Sternocleidomastoid (tissue), 1 donor: Measurements from ENCODE around the gene MALL.

DNA sequence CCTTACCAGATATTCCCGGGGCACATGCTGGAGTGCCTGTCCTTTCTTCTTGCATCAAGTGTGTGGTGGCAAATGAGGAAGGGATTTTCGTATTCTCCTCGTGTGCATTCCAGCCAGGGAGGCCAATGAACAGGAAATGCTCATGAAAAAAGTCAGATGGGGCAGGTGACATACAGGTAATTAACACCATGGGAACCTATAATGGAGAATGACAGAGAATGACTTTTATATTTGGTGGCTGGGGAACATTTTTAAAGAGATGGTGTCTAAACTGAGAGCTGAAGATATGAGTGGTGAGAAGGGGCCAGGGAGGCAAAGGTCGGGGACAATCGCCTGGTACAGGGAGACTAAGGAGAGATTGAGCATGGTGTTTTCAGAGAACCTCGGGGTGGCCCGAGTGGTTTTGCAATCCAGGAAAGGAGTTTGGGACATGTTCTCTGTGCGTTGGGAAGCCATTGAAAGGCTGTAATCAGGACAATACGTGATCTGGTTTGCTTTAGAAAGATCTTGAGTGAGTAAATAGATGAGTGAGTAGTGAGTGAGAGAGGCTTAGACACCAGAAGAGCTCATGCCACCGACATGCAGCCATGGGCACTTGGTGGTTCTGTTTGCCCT is 114.5 kb downstream of the SH3RF3 start:
- PRO-cap, result no peak

DNA sequence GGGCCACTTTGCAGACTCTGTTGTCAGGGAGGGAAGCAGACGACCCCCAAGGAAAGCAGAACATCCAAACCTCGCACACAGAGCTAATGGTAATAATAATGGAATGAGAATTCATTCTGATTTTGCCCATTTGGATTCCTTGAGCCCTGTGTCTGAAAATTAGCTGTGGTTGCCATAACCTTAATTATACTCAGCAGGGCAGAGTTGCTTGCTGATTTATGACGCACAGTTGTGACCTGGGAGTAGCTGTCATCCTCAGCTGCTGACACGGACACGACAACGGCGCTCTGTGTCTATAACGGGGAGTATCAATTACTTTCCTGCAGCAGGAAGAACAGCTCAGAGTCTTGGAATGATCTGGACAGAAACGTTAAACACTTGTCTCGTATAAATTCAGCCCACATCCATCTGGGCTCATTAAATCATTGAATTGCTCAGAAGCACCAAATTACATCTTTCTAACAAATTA is 116.4 kb downstream of the SEPTIN10 start:
- PRO-cap, result no peak

- PRO-cap, result no peak
Observed at GRCh38 chr2:109601551-109602210, 12.1 kb downstream of the SEPTIN10 start.

DNA sequence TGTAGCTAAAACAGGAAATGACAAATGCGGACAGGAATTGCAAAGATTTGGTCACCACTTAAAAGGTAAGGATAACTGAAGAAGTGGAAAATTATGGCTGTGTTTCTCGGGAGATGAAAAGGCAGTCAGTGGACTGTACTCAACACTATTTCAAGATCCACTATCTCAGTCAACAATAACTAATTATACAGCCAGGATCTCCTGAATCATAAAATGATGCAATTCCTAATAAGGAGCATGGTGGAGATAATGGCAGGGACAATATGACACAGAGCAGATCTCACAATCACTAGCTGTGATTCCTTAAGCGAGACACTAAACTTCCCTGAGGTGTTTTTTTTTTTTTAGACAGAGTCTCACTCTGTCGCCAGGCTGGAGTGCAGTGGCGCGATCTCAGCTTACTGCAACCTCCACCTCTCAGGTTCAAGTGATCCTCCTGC is 4.0 kb downstream of the SEPTIN10 start:
- PRO-cap, result no peak

- PRO-cap, result no peak
Observed at GRCh38 chr2:109659869-109660692, 45.9 kb downstream of the SOWAHC start.

DNA sequence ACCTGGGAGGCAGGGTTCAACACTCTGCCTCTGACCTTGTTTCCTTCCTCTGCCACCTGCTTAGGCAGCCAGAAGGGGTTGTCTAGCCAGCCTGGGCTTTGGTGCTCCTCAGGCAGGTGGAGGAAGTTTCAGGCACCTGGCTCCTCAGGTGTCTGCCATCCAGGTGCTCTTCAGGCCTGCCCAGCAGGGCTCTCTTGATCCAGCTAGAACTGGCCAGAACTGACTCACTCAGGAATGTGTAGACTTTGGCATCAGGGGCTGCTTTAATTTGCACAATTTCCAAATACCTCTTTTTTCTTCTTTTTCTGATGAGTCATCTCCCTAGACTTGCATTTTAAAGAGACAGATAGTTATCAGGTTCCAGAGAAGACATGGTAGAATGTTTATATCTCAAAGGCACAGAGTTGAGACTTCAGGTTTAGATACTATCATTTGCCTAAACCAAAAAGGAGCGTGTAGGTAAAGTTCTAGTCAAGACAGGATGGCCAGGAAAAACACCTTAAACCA is 101.0 kb downstream of the LIMS3 start:
- PRO-cap, result no peak

GRCh38 chr2:110107369-110107904 is 8.2 kb downstream of the MALL start:
- PRO-cap, result no peak

- PRO-cap, result bidirectional peak, plus-strand start at chr2:110115948, minus-strand start at chr2:110115819
Observed at GRCh38 chr2:110115388-110116339, at the start of gene MALL. Gene MALL (minus strand): TSS chr2:110115822.

DNA sequence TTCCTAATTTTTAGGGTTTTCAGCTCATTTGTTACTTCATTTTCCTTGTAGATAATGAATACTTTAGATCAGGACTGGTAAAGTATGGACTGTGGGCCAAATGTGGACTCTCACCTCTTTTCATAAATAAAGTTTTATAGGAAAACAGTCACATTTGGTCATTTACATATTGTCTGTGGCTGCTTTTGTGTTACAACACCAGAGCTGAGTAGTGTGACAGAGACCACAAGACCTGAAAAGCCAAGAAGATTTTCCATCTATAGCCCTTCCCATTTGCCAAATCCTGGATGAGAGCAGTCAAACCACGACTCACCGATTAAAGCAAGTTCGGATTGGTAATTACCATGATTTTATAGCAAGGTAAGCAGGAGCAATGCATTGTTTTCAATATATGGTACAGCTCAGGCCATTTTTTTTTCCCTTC is 9.3 kb upstream of the MALL start:
- PRO-cap, result no peak

GRCh38 chr2:110155806-110156407 is 40.3 kb upstream of the MALL start:
- PRO-cap, result no peak

DNA sequence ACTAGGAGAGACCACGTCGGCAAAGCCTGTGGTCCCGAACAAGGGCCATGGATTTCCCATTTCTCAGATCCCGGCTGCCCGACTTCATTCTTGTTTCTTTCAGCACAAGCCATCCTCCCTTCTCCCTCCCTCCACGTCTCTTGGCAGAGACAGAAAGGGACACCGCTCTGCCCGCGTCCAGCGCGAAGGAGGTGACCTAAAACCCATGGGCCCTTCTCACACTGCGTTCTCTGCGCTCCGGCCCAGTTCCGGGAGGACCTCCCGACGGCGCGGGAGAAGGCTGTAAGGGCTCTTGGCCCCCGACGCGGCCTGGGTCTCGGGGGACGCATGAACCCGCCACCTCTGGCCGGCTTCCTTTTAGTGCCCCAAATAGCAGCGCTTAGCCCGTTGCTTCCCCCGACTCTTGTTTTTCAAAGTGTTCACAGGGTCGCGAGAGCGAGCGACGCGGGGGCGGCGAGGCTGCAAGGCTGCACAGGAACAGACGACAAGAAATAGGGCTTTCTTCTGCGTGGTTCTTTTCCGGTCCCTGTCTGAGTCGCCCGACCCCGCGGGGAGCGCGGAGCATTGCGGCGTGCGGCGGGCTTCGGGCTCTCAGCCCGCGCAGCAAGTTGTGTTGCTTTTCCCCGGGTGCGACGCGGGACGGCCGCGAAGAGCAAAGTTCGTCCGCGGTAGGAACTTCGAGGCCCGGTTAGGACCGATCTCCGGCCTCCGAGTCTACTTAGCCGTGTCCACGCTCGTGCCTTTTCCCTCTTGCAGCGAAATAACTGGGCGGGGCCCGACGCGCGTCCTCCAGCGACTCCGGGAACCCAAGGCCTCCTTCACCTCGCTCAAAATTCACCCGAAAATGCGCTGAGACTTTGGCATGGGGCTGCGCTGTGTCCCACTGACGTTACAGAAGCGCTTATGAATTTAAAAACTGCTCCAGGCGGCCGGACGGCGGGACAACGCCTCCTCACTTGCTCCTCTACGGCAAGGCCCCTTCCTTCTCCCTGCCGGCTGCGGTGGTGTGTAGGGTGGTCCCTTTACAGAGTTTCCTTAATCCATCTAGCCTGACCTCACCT is 1.8 kb upstream of the BCL2L11 start:
- PRO-cap, result no peak

- PRO-cap, result no peak
Observed at GRCh38 chr2:111135730-111136343, 15.1 kb downstream of the BCL2L11 start.

DNA sequence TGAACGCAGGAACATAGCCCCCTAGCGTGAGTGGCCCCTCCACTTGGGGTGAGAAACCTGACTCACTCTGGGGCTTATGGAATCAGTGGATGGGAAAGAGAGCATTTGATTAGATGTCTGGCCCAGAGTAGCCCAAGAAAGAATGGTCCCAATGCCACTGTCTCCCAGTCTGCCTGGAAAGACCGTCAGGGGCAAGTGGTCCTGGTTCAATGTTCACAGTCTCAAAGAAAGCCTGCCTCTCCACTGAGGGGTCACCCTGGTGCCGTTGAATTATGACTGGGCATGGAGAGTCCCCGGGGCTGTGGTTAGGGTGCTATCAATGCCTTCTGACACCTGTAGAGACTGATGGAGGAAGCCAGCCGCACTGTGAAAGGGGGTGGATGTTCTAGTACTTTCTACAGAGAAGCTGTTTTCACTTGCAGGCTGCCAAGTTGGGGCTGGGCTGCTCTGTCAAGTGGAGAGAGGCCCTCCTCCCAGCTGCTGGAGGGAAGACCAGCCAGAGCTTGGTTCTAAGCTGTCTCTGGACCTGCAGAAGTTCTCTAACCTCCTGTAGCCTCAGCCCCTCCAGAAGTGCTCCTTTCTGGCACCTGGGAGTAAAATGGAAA is 80.4 kb downstream of the BCL2L11 start:
- PRO-cap, result no peak

DNA sequence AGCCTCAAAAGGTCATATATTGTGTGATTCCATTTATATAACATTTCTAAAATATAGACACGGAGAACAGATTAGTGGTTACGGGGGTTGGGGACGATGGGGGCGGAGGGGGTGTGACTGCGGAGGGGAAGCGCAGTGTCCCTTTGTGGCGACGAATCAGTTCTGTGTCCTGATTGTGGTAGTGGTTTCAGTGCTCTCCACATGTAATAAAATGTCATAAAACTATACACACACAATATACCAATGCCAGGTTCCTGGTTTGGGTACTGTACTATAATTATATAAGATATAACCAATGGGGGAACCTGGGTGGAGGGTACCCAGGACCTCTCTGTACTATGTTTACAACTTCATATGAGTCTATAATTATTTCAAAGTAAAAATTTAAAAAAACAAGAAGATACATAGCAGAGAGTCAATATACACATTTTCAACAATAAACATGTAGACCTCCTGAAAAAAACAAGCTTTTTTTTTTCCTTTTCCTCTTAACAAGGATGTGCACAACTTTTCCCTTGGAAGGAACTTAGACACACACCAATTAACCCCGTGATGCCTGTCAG is 186.3 kb downstream of the ANAPC1 start:
- PRO-cap, result no peak

DNA sequence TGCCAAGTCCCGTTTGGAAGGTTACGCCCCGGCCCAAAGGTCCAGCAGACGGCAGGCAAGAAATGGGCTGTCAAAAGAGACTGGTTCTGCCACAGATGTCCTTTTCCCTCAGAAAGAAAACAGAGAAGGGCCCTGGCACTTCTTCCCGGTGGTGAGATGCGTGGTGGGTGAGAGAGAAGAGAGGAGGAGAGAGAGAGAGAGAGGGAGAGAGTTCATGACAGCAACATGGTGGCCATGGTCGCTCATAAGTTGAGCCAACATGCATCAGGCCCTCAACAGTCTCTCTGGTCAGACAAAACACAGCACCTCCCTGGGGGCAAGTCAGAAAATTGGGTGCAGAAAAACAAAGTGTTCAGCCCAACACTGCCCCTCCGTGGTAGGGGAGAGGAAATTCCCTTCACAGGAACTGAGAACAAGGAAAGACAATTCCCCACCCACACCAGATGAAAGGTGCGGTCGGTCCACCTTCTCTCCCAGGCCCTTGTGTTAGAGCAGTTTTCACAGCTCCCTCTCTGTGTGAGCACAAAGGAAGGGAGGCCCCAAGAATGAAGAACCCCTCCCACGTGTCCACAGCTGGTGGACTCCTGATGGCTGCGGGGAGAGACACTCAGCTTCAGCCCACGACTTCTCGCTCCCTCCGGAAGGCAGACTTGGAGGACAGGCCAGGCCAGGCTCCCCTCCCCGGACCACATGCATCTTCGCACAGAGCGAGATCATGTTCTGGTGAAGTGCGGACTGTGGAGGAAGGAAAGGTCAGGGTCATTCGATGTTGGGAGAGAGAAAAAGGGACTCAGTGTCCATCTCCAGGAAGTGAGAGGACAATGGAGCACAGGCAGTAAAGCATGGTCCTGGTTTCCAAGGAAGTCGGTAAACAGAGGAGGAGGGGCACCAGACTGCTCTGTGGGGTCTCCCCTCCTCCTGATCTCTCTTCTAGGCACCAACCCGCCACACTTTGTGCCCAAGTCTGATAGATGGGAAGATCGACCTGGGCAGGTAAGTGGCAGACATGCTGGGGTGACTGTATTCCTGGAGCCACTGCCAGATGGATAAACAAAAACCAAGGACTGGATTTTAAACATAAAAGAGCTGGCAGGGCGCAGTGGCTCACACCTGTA is 181.7 kb downstream of the ANAPC1 start:
- PRO-cap, result no peak

GRCh38 chr2:111736231-111736543 is 147.8 kb downstream of the ANAPC1 start:
- PRO-cap, result no peak

DNA sequence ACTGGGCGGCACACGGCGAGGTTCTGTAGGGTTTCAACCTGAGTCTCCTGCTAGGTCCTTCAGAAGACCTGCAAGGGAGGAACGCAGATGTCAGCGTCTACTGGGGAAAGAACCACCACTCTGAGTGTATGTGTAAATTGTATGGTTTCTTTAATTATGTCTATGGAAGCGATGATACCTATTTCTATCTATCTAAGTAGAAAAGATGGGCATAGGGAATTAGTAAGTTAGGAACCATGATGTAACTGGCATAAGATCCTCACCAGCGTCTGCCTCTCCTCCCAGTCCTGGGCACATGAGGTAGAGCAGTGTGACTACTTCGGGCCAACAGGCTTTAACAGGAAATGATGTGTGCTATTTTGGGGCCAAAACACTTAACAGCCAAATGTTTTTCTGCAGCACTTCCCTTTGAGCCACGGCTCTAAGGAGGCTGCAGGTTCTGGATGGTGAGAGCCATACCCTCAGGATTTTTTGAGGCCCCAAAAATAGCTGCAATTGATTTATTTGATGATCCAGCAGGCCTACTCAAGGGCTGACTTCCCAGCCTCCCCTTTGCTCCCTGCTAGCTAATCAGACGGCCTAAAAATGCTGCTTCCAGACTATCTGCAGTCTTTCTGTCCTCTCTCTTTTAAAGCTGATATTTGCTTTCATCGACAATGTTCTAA is 116.9 kb downstream of the ANAPC1 start:
- PRO-cap, result no peak

DNA sequence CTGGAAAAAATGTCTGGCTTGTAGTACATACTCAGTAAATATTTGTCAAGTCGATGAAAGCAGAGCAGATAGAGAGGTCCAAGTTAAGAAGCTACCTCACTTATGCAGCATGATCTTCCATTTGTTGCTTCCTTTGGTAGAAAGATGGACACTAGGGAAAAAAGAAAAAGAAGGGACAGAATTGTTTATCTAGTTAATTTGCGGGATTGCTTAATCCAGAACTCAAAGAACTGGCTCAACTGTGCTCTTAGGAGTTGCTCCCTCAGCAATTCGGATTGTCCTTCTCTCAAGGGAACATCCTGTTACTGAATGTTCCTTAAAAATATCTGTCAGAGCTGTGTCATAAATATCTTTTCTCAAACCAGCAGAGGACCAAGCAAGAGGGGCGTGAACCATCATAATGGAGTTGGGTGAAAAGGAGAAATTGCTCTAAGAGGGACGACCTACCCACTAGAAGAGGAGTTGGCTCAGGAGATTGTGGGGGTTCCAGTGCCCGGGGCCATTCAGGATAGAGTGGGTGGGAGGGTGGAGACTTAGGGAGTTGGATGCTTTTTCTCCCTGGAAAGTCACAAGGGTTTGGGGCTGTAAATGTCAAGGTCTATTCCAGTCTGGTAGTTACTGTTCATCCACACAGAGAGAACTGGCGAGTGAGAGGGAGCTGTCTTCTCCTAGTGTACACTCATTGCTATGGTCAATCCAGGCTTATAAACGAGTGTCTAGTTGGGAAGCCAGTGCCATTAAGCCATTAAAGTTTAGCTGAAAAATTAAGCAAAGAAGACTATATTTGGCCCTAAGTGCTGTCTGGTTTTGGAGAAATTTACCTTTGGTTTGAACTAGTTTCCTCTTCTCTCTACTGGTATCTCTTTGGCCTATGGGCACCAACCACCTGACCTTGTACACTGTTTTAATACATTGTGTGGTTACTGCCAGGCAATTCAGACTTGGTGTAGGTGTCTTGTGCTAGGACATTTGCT is 59.6 kb downstream of the MERTK start:
- PRO-cap, result unidirectional peak, plus-strand start at position 414 of the sequence

GRCh38 chr2:112137384-112138225 is 580 bp upstream of the FBLN7 start:
- PRO-cap, result no peak

DNA sequence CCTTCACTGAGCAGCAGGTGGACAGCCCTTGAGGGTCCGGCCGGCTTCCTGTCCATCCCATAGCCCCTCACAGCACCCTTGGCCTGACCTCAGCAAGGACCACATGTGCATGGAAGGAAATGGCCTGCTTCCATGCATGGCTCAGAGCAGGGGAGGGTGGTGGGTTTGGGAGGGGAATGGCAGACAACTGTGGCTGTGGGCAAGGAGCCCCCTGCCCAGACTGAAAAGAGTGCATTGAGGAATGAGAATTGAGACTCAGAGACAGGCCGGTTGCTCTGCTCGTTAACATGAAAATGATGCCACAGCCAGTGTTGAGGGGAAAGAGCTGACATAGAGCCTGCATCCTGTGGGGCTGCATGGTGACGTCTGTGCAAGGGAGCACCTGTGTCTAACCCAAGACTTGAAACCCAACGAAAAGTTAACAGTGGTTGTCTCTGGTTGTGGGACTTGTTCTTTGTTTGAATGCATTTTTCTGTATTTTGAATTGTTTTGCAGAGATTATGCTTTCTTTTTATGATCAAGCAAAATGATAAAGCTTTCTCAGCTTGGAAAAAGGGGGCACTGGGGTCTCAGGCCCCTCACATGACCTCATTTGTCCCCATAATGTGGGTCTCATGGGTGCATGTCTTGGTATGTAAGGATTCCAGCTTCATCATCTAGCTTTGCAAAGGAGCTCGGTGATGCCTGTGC is 16.6 kb downstream of the FBLN7 start:
- PRO-cap, result no peak